ENCODE measurements around the gene LHFPL5.

GRCh38 chr6:34939842-34940339 lies 50.8 kb downstream of the ANKS1A start:
- PRO-cap = no peak
- CAGE, long polyA plus RNA = no peak

DNA sequence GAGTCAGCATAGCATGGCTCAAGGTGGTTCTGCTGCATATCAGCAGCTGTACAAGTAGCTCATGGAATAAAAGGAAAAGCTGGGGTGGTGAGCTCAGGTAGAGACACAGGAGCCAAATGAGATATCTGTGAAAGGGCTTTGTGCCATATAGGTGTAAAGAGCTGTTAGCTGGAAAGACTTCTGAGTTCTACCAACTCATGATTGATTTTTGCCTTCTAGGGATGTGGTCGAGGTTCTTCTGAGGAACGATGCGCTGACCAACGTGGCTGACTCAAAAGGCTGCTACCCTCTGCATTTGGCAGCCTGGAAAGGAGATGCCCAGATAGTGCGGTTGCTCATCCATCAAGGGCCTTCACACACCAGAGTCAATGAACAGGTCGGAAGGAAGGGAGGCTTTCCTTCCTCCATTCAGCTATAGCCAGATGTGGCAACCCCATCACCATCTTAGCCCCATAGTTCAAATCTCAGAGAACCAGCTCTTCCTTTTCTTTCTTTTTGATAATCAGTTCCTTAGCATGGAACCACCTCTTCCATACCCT lies 80.8 kb downstream of the ANKS1A start:
- PRO-cap = no peak
- CAGE, long polyA plus RNA = no peak

- PRO-cap = no peak
- CAGE, long polyA plus RNA = no peak
These were observed 88.4 kb downstream of the TCP11 start for GRCh38 chr6:35052520-35053433.

GRCh38 chr6:35166519-35166871 lies 25.4 kb upstream of the TCP11 start:
- PRO-cap = no peak
- CAGE, long polyA plus RNA = no peak

- PRO-cap = no peak
- CAGE, long polyA plus RNA = no peak
These were observed 3.4 kb downstream of the SCUBE3 start for GRCh38 chr6:35217092-35217602.

- PRO-cap = no peak
- CAGE, long polyA plus RNA = no peak
These were observed 16.7 kb upstream of the DEF6 start for GRCh38 chr6:35280804-35281345.

DNA sequence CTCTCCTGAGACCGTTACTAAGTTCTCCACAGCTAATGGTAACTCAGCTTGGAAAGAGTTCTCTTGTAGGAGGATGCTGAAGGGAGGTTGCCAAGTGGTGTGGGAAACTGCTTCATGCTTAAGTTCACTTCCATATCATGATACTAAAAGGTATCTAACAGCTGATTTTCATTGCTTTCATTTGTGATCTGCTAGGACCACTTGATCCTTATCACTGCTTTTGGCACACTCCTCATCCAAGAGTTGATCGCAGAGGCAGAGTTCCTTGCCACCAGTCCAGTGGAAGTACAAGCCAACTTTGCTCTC lies 13.6 kb downstream of the PPARD start:
- PRO-cap = no peak
- CAGE, long polyA plus RNA = no peak

DNA sequence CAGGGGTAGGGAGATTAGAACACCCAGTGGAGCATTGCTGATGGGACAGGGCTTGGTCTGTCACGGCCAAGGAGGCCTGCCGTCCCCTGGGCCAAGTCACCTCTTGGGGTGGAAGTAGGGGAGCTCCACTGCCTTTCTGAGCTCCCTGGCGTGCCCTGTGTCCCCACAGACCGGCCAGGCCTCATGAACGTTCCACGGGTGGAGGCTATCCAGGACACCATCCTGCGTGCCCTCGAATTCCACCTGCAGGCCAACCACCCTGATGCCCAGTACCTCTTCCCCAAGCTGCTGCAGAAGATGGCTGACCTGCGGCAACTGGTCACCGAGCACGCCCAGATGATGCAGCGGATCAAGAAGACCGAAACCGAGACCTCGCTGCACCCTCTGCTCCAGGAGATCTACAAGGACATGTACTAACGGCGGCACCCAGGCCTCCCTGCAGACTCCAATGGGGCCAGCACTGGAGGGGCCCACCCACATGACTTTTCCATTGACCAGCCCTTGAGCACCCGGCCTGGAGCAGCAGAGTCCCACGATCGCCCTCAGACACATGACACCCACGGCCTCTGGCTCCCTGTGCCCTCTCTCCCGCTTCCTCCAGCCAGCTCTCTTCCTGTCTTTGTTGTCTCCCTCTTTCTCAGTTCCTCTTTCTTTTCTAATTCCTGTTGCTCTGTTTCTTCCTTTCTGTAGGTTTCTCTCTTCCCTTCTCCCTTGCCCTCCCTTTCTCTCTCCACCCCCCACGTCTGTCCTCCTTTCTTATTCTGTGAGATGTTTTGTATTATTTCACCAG lies 26.3 kb upstream of the FANCE start:
- PRO-cap = no peak
- CAGE, long polyA plus RNA = no peak

GRCh38 chr6:35473405-35473603 lies 5.1 kb downstream of the RPL10A start:
- PRO-cap = no peak
- CAGE, long polyA plus RNA = no peak

GRCh38 chr6:35494010-35494591 lies 2.8 kb downstream of the TEAD3 start:
- PRO-cap = no peak
- CAGE, long polyA plus RNA = no peak

DNA sequence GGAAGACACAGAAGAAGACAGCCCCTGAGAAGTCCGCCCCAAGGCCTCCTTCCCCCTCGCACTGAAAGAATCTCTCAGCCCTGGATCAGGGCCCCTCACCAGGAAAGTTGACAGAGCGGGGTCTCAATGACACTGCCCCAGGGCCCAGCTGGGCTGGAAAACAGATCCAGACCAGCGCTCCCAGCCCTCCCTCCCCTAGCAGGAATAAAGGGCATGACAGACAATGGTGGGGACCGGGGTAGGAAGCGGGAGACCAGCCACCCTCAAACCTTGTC lies 1.0 kb downstream of the TEAD3 start:
- PRO-cap = no peak
- CAGE, long polyA plus RNA = no peak

DNA sequence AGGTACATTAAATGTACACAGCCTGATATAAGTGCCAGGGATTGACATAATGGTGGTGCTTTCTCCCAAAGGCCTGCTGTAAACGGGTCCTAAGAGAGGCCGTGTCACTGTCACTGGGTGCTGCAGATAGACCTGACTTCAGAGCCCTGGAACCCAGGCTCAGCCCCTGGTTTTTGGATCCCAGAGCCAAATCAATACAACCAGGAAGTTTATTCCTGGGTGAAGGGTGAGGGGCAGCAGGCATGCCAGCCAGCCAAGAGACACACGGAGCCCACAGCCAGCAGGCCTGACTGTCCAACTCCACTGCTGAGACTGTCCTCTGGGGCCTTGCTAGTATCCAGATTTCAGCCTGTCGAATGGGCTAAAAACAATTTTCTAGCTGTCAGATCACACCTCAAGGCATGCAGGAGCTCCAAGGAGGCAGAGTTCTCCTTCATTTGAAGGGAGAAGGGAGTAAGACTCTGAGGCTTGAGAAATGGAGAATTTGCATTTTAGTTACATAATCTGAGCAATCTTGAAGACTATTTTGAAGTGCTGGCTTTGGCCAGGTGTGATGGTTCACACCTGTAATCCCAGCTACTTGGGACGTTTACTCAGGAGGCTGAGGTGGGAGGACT lies 12.7 kb upstream of the ARMC12 start:
- PRO-cap = no peak
- CAGE, long polyA plus RNA = no peak

GRCh38 chr6:35725045-35725402 lies 11.8 kb upstream of the ARMC12 start:
- PRO-cap = no peak
- CAGE, long polyA plus RNA = no peak

DNA sequence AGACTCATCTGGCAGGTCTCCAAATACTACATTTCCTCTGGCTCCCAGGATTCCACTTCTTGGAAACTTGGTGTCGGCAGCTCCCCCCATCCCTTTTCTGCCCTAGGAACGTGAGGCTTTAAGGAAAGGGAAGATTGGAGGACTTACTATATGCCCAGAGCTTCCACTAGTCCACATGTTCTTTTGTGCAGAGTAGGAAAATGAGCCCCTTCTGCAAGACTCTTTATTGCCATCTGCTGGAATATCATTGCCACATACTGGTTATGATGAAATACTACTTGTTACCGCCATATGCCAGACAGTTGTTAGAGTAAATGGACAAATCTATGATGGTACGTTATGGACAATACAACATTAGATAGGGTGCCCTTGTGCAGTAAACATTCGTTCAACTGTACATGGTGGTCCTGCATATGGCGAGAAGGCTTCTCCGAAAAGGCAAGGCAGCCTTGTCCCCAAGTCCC lies 687 bp downstream of the ARMC12 start:
- PRO-cap = no peak
- CAGE, long polyA plus RNA = no peak

GRCh38 chr6:35805188-35805646 lies at the start of gene LHFPL5:
TSS of gene LHFPL5 (plus strand) at chr6:35805352.
- PRO-cap = no peak
- CAGE, long polyA plus RNA = no peak

GRCh38 chr6:35972529-35973163 lies 51.7 kb upstream of the SRPK1 start:
- PRO-cap = no peak
- CAGE, long polyA plus RNA = no peak

DNA sequence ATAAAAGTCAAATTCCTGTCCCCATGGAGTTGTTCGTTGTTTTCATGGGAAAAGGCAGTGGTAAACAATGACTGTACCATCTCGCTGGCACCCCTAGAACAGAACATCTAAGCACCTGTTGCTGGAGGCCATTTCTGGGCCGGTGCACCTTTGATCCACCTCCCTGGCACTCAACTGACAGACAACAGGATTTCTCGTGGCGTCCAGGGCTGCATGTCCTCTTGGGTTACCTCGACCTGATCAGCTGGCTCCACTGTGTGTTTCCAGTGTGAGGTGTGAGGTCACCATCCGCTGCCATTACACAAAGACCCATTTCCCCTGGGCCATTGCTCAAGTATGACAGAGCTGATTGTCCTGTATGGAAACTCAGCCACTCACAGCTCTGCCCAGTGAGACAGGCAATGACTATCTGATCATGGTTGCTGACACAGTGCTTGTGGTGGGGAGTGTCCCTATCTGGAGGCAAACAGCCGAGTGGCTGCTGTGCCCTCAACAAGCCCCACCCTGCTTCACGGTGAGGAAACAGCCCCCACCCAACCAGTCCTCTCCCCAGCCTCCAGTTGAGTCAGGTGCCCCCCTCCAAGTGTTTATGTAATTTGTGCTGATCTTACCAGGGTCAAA lies 11.9 kb upstream of the MAPK13 start:
- PRO-cap = bidirectional peak, plus-strand start at position 540 of the sequence, minus-strand start at position 403 of the sequence
- CAGE, long polyA plus RNA = no peak

- PRO-cap = no peak
- CAGE, long polyA plus RNA = no peak
These were observed 441 bp upstream of the MAPK13 start for GRCh38 chr6:36129996-36130147.

DNA sequence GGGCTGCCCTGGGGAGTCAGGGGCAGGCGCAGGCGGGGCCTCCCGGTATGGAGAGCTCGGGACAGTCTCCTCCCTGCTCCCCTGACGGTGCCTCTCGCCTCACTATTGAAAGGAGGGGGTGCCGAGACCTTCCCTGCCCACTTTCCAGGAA lies 994 bp downstream of the MAPK13 start:
- PRO-cap = bidirectional peak, plus-strand start at position 48 of the sequence, minus-strand start outside the sequence
- CAGE, long polyA plus RNA = no peak

- PRO-cap = no peak
- CAGE, long polyA plus RNA = no peak
These were observed 1.3 kb downstream of the MAPK13 start for GRCh38 chr6:36131583-36131952.

Data from B cell (primary cell).